ENCODE measurements around the genes DNER and SP100.

DNA sequence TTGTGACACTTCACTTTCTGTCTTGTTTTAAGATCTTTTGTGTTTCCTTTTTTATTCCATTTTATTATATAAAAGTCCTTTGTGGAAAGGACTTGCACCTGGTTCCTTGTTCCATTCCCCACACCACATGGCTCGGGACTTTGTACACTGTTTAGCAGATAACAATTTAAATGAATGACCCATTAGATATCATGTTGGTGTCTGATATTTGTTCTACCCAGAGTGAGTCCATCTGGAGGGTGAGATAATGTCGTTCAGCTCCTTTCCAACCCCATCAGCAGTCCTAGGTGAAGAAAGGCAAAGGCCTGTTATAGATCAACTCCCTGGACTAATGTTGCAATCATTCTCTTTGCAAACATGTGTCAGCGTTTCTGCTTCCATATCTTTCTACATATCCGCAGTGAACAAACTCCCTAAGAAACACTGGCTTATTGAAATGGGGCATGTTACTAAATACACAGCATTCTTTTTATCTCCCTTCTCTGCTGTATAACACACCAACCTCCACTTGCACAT is 20.7 kb upstream of the AGFG1 start:
- PRO-cap = no peak
- RAMPAGE, long total RNA = no peak

DNA sequence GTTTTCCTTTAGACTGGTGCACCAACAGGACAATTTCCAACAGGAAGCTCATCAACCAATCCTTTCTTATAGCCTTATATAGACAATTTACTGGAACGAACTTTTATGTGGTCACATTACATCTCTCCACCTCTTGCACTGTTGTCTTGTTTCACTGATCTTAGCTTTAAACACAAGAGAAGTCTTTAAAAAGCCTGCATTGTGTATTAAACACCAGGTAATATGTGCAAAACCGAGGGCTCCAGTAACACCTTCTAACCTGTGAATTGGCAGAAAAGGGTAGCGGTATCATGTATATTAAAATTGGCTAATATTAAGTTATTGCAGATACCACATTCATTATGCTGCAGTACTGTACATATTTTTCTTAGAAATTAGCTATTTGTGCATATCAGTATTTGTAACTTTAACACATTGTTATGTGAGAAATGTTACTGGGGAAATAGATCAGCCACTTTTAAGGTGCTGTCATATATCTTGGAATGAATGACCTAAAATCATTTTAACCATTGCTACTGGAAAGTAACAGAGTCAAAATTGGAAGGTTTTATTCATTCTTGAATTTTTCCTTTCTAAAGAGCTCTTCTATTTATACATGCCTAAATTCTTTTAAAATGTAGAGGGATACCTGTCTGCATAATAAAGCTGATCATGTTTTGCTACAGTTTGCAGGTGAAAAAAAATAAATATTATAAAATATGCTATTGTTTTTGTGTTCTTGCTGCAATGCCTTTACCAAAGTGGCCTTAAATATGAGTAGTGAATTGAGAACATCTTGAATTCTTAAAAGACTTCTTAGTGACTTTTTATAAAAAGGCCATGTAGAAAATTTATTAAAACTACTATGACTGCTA is 44.0 kb upstream of the SCYGR2 start:
- PRO-cap = no peak
- RAMPAGE, long total RNA = no peak

- PRO-cap = no peak
- RAMPAGE, long total RNA = no peak
Observed at GRCh38 chr2:229057919-229058450, 213.1 kb downstream of the PID1 start.

- PRO-cap = no peak
- RAMPAGE, long total RNA = no peak
Observed at GRCh38 chr2:229116788-229117266, 154.3 kb downstream of the PID1 start.

DNA sequence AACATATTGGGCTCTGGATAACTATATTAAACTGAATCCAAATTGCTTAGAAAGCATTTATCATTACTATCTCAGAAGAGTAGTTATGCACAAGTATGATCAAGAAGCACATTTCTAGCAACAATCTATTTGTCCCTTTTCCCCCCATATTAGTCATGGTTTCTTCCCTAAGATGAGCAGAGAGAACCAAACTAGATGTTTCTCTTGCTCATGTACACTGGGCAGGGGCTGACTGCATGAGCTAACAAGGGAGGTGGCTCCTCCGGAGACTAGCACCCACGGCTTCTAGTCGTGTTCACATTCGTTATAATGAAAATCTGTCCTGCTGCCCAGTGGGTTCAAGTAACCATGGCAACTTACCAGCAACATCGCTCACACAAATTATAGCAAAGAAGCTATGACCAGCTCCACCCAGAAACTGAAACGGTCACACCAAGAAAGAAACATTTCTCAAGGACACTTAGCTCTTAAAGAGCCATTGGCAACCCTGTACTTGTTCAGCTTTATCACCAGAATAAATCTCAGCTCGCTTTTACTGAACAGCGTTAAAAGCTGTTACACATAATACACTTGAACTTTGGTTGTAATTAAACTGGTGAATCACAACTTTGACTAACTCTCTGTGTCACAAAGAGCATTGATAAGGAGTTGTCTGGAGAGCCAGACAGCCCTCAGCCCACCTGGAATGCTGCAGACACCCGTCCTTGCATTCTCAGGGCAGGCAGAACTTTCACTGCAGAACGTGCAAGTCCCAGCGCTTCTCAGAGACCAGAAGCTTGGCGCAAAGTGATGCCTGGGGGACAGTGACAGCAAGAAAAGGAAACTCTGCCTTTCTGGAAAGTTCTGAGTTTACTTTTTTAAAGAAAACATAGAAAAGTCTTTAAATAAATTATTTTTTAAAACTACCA is 141.3 kb downstream of the PID1 start:
- PRO-cap = no peak
- RAMPAGE, long total RNA = no peak

- PRO-cap = no peak
- RAMPAGE, long total RNA = no peak
Observed at GRCh38 chr2:229160334-229160645, 110.8 kb downstream of the PID1 start.

DNA sequence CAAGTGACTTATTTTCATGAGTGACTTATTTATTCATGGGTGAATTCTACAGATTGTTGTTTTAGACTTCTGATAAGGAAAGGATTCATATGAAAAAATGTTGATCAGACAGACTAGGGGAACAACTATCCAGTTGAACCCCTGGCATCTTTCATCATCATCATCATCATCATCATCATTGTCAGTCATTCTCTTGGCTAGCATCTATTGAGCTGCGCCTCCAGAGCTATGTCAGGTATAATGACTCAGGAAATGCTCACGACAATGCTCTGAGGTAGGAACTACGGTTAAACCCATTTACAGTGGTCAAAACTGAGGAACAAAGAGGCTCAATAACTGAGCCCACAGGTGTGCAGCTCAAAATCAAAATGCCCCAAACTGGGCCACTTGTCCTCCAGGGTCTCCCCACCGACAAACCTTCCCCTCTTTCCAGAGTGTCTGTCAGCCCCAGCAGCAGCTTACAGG is 93.5 kb downstream of the PID1 start:
- PRO-cap = no peak
- RAMPAGE, long total RNA = no peak

- PRO-cap = no peak
- RAMPAGE, long total RNA = no peak
Observed at GRCh38 chr2:229221129-229222298, 49.6 kb downstream of the PID1 start.

DNA sequence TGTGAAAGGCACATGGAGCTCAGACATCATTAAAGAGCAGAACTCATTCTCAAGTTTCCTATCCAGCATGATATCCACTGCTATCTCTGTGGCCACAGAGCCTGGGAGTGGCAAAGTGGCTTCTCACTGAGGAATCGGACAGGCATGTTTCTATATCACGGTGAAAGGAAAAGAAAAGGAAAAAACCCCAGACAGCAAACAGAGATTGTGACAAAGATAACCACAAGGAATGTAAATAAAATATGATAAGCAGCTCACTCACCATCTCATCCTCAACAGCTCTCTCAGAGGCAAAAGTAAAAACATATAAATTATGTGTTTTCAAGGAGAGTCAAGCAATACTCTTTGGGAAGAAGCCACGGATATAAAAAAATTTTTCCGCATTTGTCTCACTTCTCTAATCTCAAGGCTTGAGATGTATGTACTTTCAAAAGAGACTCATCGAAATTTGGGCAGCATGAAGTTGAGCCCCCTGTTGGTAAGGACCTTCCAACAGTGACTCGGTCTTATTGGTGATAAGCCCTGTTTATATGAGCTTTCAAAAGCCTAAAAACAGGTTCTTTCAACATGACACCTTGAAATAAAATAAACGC is 2.3 kb downstream of the PID1 start:
- PRO-cap = no peak
- RAMPAGE, long total RNA = no peak

DNA sequence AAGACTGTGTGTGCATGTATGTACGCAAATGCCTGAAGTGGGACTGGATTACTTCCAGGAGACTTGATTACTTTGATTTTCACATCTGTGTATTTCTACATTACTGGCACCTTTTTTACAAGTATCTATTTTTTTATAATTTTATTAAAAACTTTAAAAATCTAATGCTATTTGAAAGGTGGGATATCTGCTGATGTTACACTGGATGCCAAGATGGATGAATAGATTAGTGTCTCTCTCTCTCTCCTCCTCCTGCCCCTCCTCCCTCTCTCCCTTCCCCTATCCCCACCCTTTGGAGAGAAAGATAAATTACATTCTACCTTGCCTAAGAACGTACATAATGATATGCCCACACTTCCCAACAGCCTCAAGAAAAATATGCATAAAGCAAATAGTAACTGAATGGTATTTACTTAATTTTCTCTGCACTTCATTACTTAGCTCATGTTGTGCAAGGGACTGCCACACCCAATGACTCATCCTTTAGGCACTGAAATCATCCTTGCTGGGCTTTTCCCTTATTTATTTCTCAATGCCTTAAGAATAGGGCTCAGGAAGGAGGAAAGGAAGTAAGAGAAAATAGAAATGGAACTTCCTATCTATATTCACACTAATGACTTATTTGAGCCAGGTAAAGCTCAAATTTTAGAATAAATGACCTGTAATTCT is 137.2 kb upstream of the PID1 start:
- PRO-cap = no peak
- RAMPAGE, long total RNA = no peak

GRCh38 chr2:229410950-229411365 is 139.9 kb upstream of the PID1 start:
- PRO-cap = no peak
- RAMPAGE, long total RNA = no peak

- PRO-cap = bidirectional peak, plus-strand start at chr2:229714153, minus-strand start at chr2:229714156; bidirectional peak, plus-strand start at chr2:229714676, minus-strand start at chr2:229714491
- RAMPAGE, long total RNA = no peak
Observed at GRCh38 chr2:229714096-229714839, at the start of gene DNER. Gene DNER, minus strand, starts transcription at chr2:229714555.

- PRO-cap = no peak
- RAMPAGE, long total RNA = no peak
Observed at GRCh38 chr2:230226258-230226747, 767 bp downstream of the SP140 start.

- PRO-cap = no peak
- RAMPAGE, long total RNA = no peak
Observed at GRCh38 chr2:230227342-230227654, 1.8 kb downstream of the SP140 start.

- PRO-cap = no peak
- RAMPAGE, long total RNA = no peak
Observed at GRCh38 chr2:230415713-230416847, at the start of gene SP100. Gene SP100, plus strand, starts transcription at chr2:230416201.

- PRO-cap = no peak
- RAMPAGE, long total RNA = no peak
Observed at GRCh38 chr2:230462159-230462581, 46.2 kb downstream of the SP100 start.

DNA sequence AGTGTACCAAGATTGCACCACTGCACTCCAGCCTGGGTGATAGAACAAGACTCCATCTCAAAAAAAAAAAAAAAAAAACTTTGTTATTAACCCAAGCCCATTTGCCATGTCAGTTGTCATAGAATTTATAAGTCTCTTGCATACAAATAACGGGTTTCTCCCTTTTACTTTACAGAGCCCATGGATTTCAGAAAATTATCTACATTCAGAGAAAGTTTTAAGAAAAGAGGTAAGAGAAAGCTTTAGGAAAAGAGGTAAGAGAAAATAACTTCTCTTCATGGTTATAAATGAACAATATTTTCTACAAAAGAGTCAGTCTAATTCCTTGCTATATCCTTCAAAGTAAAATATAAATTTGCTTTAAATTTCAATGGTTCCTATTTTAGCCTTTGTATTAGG is 50.1 kb downstream of the SP100 start:
- PRO-cap = no peak
- RAMPAGE, long total RNA = no peak

DNA sequence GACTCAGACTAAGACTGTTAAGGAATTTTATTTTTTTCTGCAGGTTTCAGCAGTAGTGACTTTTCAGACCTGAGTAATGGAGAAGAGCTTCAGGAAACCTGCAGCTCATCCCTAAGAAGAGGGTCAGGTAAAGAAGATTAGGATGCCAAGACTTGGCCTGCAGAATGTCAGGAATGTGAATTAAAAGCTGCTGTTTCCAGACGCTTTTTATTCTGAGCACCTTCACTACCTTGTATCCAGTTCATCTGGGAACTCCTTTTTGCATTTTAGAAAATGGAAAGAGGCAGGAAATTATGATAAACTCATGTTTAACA is 53.9 kb downstream of the SP100 start:
- PRO-cap = no peak
- RAMPAGE, long total RNA = no peak

GRCh38 chr2:230512697-230513526 is 96.9 kb downstream of the SP100 start:
- PRO-cap = no peak
- RAMPAGE, long total RNA = no peak

DNA sequence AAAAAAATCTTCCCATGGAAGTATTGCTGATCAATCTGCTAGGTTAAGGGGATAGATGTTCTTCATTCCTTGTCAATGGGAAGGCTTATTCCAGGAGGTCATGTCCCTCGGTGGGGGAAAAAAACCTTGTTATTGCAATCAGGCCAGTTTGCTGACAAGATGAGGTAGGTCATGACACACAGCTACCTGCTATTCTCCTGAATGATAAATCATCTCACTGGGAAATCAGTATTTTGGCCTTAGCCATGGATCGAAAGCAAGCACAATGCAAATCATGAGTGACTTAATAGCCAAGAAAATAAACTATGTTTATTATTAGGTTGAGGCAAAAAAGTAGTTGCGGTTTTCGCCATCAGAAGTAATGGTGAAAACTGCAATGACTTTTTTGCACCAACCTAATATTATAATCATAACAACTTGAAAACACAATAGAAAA is 97.5 kb downstream of the SP100 start:
- PRO-cap = no peak
- RAMPAGE, long total RNA = no peak

All from GM23338 (cell line).